Lung (tissue), 4 donors: ENCODE results near the gene HTR3D.

DNA sequence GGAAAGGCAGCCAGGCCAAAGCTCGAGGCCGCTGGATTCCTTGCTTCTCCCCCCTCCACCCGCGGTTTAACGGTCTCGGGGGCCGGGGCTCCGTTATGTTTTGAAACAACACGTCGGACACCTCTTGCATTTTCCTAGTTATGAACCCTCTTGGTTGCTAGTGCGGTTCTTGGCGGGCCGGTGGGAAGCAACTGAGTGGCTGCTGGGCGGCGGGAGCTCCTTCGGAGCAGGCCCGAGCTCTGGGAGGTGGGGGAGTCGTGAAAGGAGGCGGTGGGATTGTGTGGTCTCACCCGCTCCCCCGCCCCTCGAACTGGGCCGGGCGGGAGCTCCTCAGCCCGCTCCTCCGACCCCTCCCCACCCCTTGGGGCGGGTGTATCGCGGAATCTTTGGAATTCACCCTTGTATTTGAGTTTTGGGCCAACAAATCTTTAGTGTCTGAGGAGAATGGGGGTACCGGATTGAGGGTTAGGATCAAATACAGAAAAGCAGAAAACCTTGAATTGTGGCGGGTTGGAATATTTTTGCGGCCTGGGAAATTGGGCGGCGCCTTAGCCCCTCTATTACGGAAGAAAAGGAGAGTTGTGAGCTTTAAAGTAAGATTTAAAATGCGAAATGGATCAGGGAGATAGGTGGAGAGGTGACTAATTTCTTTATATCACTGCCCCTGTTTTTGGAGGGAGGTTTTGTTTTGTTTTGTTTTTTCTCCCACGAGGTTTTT, 518 bp downstream of the FXR1 start:
- PRO-cap = no peak
- RAMPAGE, long total RNA = no peak
- RRBS = 1% methylated on average over 7 of the region's 37 CpGs

- PRO-cap = no peak
- RAMPAGE, long total RNA = no peak
- RRBS = no CpG with 5 or more reads among the region's 3 CpGs
Observed at GRCh38 chr3:181110959-181111348, 121.4 kb upstream of the DNAJC19 start.

GRCh38 chr3:182241657-182242580, 530.2 kb downstream of the SOX2 start:
- PRO-cap = no peak
- RAMPAGE, long total RNA = no peak
- RRBS = no CpG with 5 or more reads among the region's 19 CpGs

GRCh38 chr3:182865131-182865901, 72.0 kb downstream of the ATP11B start:
- PRO-cap = no peak
- RAMPAGE, long total RNA = no peak
- RRBS = no CpG with 5 or more reads among the region's 7 CpGs

DNA sequence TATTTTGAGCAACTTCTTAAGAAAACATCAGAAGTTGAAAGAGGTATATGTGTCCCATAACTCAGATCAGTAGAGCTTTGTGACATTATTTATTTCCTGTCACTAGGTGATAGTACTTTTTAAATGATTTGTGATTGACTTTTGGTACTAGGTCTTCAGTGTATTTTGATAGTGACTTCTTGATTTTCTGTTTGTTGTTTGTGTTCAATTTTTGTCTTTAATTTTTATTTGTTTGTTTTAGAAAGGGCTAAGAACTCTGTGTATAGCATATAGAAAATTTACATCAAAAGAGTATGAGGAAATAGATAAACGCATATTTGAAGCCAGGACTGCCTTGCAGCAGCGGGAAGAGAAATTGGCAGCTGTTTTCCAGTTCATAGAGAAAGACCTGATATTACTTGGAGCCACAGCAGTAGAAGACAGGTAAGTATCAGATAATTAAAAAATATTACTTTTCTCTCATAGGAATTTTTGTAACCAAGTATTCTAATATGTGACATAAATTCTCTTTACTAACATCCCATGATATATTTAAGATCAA, 78.9 kb downstream of the ATP11B start:
- PRO-cap = no peak
- RAMPAGE, long total RNA = no peak
- RRBS = no CpG with 5 or more reads among the region's 2 CpGs

GRCh38 chr3:182873790-182874174, 80.5 kb downstream of the ATP11B start:
- PRO-cap = no peak
- RAMPAGE, long total RNA = no peak
- RRBS = no CpG with 5 or more reads among the region's 3 CpGs

GRCh38 chr3:182920085-182921193, 59.9 kb downstream of the DCUN1D1 start:
- PRO-cap = no peak
- RAMPAGE, long total RNA = no peak
- RRBS = no CpG with 5 or more reads among the region's 13 CpGs

GRCh38 chr3:183265990-183266807, 13.1 kb downstream of the B3GNT5 start:
- PRO-cap = no peak
- RAMPAGE, long total RNA = no peak
- RRBS = no CpG with 5 or more reads among the region's 6 CpGs

DNA sequence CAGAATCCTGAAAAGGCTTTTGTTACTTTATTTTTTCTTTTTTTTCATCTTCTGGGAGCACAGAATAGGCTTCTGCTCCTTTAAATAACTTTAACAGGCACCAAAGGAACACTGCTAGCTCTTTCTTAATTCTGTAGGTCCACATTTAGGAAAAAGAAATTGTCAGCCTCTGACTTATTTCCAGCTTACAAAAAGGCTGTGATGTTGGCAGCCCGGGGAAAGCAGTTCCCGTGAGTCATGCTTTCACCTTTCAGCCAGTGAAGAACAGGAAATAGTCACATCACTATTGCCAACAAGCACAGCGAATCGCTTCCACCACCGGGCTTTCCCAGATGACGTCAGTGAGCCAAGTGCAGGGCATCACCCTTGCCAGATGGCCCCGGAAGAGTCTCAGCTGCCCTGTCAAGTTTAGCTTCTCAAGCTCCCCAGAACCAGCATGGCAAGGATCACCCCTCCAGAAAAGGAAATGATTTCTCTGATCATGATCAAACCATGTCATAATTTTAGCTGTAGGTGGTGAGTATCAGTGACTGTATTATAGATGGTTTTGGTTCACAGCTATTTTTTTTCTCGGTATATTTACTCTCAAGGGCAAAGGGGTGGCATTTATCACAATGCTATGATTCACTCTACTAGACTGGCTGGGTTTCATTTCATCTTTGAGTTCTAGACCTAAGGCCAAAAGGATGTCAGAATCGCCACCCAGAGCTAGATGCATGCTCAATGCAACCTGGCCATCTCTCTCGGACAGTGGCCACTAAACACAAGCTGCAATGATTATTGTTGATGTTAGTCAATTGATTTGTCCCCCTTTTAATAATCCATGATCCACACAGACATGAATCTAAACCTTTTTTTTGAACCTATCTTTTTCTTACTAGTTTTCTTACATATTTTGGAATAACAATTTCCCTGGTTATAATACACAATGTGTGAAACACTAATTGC, 32.9 kb downstream of the B3GNT5 start:
- PRO-cap = no peak
- RAMPAGE, long total RNA = no peak
- RRBS = 1% methylated on average over 7 of the region's 10 CpGs

DNA sequence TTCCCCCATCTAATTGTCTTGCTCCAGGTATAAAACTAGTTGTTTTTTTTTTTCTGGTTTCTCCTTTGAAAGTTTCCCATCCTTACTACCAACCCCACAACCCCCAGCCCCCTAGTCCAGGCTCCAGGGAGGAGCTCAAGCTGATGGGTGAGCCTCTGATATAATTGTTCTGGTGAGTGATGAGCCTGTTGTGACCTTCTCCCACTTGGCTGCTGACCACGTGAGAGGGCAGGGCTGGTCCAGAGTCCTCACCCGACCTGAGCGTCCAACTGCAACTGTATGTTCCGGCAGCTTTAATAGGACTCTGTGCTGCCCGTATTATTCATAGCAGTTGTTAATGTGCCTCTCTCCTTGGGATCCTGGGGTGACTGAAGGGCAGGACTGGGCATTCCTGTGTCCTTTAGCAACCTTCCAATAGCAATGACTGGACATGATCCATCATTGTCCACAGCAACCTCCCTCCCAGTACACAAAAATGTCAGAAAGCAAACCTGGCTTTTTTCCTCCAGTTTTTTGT, 56.2 kb downstream of the B3GNT5 start:
- PRO-cap = no peak
- RAMPAGE, long total RNA = no peak
- RRBS = no CpG with 5 or more reads among the region's 5 CpGs

DNA sequence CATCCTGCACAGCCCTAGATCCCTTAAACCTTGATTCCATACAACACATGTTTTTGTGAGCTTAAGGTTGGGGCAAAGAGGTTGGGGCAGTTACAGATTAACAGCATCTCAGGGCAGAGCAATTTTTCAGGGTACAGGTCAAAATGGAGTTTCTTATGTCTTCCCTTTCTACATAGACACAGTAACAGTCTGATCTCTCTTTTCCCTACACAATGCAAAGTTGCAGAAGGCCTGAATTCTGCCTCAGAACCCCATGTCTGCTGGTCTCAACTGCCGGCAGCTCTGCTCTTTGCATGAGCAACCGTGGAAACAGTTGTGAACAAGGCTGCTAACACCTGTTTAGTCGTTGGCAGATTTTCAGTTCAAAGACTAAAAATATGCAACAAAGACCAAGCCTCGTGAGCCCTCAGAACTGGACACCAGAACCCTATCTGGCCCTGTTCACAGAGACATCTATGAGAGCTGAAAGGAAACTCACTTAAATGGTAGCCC, 43.7 kb downstream of the KLHL6 start:
- PRO-cap = no peak
- RAMPAGE, long total RNA = no peak
- RRBS = no CpG with 5 or more reads among the region's 4 CpGs

DNA sequence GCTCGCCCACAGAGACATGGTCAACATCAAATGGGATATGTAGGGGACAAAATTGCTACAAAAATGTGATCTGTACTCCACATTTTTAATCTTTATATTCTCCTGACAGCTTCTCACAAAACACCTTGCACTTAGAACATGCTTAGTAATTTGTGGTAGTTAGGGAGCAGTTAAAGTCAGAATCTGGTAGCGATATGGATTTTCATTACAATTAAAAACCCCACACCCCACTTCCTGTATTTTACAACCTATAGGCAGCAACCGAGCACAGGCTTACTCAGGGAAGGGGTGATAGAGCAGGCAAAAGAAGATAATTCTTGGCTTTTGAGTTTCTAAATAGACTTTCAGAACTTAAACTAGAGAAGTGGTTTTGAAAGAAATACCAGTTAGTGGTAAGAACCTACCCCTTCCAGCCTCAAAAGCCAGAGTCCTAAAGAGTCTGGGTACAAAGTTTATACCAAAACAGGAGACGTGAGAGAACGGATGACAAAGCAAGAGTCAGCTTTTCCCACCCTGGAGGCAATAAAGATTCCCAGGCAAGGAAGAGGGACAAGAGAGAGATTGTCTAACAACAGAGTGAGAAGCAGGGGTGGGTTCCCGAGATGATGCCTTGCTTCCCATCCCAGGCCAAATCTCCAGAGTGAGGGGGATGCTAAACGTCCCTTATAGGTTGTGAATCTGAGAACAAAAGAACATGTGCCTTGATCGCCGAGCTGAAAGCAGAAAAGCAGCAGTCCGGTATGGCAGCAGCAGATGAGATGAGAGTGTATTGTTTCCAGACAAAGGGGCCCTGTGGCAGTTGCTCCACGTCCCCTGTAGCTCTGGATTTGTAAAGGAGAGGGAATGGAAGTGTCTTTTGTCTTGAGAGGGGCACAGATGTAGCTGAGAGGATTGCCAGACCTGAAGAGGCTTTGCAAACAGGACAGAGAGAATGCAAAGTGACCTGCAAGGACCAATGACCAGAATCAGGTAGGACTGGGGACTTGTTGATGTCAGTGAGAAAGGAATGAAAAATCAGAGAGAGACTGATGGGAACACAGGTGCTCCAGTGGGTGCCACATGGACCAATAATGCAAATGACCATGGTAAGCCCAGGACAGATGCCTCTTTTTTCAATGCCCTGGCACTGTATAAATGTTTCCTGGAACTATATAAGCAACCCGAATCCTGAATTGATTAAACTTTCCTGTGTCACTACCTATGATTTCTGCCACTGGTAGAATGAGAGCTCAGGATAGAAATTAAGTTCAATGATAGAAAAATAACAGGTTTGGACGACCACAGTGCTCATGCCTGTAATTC, 36.7 kb downstream of the KLHL6 start:
- PRO-cap = no peak
- RAMPAGE, long total RNA = no peak
- RRBS = no CpG with 5 or more reads among the region's 13 CpGs

DNA sequence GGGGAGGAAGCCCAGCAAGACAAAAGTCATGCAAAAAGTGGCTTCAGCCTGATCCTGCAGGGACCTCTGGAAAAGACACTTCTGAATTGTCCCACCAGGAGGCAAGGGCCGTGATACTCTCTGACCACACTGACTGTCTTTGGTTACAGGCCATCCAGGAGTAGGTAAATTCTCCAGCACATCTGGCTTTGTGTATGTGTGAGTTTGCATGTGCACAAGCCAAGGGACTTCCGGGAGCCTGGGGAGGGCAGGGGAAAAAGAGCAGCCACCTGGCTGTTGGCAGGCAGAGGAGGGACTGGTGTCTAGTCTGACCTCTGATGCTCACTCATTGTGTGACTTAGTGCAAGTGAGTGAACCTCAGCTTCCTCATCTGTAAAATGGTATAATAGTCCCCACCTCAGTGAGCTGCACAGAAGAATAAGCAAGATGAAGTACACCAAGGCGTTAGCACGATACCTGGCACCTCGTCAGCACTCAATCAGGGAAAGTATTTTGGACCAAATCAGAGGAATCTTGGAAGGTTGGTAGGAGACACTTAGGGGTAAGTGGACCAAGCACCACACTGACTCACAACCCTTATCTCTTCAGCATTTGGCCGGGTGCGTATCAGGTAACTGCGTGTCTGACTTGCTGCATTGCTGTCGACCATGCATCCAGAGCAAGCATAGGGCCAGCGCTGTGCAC, 19.2 kb downstream of the KLHL6 start:
- PRO-cap = no peak
- RAMPAGE, long total RNA = no peak
- RRBS = no CpG with 5 or more reads among the region's 10 CpGs

DNA sequence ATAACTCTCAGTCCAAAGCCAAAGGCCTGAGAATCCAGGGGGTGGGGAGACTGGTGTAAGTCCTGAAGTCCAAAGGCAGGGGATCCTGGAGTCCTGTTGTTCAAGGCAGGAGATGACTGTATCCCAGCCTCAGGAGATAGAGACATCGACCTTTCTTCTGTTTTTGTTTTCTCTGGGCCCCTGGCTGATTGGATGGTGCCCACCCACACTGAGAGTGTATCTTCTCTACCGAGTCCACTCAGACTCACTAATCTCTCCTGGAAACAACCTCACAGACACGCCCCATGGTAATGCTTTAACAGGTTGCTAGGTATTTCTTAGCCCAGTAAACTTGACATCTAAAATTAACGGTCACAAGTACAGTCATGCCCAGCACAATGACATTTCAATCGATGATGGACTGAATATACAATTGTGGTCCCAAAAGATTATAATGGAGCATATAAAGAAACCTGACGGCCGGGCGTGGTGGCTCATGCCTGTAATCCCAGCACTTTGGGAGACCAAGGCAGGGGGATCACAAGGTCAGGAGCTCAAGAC, 1.5 kb upstream of the KLHL6 start:
- PRO-cap = no peak
- RAMPAGE, long total RNA = no peak
- RRBS = no CpG with 5 or more reads among the region's 8 CpGs

DNA sequence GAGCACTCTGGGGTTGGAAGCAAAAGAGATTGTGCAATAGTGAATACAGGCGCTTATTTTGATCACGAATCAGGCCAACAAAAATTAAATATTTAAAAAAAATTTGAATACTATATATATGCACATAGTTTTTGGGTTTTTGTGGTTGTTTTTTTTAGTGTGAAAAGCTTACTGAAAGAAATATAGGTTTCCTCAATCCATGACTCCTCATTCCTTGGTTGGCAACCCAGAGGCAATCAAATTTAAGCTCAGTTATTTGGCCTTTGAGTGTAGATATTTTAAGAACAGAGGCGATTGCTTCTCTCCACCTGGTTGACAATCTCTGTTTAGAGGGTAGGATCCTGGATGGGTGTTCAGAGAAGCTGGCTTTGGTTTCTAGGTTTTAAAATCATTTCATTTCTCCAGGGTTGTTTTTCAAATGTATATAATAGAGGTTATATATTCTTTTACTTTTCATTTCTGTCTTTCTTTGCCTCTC, 8.3 kb upstream of the KLHL24 start:
- PRO-cap = no peak
- RAMPAGE, long total RNA = no peak
- RRBS = no CpG with 5 or more reads among the region's 3 CpGs

- PRO-cap = no peak
- RAMPAGE, long total RNA = no peak
- RRBS = no CpG with 5 or more reads among the region's 4 CpGs
Observed at GRCh38 chr3:183647932-183648375, 12.5 kb downstream of the KLHL24 start.

GRCh38 chr3:183883087-183883361, 1.7 kb downstream of the PARL start:
- PRO-cap = no peak
- RAMPAGE, long total RNA = no peak
- RRBS = no CpG with 5 or more reads among the region's 5 CpGs

DNA sequence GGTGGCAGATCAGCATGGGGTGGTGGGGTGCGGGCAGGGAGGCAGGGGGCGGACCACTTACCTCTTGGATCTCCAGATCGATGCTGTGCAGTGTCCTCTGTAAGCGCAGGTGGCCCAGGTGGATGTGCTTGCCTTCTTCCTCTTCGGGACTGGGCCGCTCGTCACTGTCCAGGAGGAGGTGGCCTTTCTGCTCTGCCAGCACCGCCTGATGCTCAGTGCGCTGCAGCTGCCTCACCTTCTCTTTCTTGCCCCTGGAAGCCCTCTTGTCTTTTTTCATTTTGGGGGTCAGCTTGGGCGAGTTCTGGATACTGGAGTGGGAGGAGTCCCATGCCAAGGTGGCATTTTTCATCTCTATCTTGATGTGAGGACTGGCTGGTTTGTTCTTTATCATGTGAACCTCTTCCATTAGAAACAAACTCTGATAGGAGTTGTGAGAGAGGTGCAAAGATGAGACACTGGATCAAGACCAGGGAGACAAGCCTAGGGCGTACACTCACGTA, 46.1 kb downstream of the ABCC5 start:
- PRO-cap = no peak
- RAMPAGE, long total RNA = no peak
- RRBS = no CpG with 5 or more reads among the region's 12 CpGs

- PRO-cap = no peak
- RAMPAGE, long total RNA = no peak
- RRBS = 9% methylated on average over 4 of the region's 12 CpGs
Observed at GRCh38 chr3:184005926-184006643, 11.6 kb downstream of the ABCC5 start.

GRCh38 chr3:184031542-184031869, at the start of gene HTR3D:
HTR3D (plus strand) TSS chr3:184031742.
- PRO-cap = no peak
- RAMPAGE, long total RNA = no peak
- RRBS = no CpG with 5 or more reads among the region's 1 CpG